Measurements from ENCODE around the genes CD2AP, C6orf141, CRISP3 and DEFB112.

DNA sequence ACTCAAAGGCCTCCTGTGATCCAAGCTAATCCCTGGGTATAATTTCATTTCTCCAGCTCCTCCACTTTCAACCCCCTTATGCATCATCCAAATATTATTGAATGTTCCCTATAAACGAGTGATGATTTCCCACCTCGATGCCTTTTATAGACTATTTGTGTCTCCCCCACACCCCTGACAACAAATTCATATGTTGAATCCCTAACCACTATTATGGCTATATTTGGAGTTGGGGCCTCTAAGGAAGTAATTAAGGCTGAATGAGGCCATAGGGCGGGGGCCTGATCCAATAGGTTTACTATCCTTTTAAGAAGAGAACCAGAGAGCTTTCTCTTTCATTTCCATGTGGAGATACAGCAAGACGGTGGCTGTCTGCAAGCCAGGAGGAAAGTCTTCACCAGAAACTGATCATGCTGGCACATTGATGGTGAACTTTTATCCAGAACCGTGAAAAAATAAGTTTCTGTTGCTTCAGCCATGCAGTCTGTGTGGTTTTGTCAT is 38.8 kb upstream of the CLIC5 start:
- PRO-cap = no peak

GRCh38 chr6:46399672-46400711 is 91.3 kb downstream of the RCAN2 start:
- PRO-cap = no peak

- PRO-cap = no peak
These were observed 53.5 kb downstream of the RCAN2 start for GRCh38 chr6:46437637-46438241.

GRCh38 chr6:46492184-46492478 is 882 bp upstream of the RCAN2 start:
- PRO-cap = no peak

DNA sequence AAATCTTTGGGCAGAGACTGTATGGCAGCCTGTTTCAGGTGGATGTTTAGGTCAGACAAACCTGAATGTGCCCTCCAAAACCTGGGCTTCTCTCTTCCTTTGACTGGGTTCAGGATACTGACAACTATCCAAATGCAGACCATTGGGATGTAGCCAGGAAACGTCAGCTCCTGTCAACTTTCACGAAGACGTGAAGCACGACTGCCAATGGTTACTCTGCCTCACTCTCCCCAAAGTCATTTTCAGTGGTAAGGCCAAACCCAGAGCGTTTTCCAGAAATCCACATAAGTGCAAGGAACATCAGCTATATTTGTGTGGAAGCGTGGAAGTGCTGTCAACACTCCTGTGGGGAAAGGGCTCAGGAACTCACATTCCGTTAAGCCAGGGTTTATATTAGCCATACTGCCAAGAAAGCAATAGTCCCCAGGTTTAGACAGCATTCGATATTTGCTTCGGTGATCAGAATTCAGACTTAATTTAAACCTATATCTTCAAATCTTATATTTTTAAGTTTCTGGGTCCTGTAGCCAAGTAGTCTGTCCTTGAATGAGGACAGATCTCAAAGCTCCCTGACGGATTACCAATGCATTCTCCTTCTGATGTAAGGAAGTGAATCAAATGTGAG is 20.2 kb upstream of the RCAN2 start:
- PRO-cap = no peak

DNA sequence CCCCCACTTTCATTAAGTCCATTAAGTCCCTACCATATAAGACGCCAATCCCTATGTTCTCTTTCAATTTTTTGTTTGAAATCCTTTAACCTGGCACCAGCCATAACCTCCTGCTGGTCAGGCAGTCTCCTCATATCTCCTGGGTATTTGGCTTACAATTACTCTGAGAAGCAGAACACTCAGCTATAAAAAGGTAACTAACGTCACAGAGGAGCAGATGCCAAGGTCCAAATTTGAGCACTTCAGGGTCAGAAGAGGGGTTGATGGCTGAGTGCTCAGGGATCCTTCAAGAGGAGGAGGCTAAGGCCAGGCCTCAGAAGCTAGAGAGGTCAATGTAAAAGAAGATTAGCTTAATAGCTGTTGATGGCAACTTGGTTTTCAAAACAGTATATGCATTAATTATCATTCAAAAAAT is 22.3 kb upstream of the RCAN2 start:
- PRO-cap = no peak

DNA sequence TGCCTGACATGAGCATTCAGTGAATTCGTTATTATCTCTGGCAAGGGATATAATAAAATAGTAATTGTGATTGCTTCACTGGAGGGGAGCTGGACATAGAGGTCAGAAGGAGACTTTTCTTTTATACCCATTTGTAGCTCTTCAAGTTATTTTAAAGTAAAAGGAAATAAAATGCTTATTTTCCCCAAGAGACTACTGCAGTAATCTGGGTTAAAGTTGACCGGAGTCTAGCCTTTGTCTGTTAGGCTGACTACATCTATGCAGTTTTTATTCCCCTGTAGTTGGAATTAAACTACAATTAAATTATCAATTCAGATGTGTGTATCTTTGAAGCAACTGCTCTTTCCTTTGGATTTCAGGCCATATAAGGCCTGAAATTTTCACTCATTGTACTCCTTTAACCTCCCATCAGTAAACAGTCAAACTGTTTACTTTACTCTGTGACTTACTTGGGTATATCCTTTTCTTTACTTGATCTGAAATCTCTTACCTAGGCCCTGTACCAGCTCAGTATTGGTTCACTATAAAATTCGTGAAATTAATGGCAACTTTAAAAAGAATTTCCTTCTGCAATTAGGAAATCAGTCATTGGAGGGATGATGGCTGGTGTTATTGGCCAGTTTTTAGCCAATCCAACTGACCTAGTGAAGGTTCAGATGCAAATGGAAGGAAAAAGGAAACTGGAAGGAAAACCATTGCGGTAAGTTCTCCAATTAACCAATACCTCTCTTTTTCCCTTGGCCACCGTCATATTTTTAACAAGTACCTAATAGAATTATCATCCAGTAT is 9.2 kb downstream of the SLC25A27 start:
- PRO-cap = no peak

DNA sequence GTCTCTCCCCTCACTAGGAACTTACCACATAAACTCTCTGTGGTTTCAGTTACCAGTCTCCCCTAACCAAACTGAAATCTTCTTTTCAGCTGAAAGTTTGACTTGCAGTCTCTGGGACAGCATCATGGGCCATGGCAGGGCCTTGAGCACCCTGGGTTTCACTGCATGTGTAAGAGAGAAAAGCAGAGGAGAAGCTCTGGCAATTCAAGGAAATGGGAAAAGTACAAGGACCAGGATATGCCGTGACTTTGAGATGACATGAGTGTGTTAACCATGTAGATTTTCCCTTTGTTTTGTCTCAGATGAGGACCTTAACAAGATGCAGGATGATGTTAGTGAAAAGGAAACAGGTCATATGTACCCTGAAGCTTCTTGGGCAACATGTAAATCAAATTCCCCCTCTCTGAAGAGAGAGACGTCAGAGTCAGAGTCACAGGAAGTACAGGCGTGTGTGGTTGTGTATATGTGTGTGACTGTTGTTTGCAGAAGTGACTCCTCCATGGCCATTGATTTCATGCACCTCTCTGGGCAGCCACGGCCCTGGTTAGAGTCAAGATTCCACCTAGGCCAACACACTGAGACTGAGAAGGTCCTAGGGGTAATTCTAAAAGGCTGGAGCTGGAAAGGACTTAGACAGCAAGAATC is 106.2 kb downstream of the TNFRSF21 start:
- PRO-cap = no peak

GRCh38 chr6:47242006-47243047 is 67.4 kb downstream of the TNFRSF21 start:
- PRO-cap = no peak

GRCh38 chr6:47477324-47477857 is at the start of gene CD2AP:
Gene CD2AP, plus strand, starts transcription at chr6:47477789.
- PRO-cap = bidirectional peak, plus-strand start at chr6:47477810, minus-strand start at chr6:47477593

DNA sequence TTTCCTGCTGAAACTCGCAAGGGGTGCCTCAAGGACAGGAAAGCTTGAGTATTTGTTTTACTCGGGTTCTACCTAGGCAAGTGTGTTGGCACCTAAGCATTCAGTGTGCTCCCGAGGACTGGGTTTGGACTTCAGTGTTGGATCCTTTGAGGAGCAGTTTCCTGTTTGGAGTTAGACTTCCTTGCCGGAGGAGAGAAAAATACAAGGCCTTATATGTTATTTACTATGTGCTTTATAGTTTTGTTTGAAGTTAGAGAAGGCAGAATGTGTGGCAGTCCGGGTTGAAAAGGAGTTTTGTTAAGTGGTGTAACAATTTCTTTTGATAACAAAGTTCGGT is 1.1 kb downstream of the CD2AP start:
- PRO-cap = no peak

GRCh38 chr6:47741734-47742319 is 40.0 kb upstream of the OPN5 start:
- PRO-cap = no peak

DNA sequence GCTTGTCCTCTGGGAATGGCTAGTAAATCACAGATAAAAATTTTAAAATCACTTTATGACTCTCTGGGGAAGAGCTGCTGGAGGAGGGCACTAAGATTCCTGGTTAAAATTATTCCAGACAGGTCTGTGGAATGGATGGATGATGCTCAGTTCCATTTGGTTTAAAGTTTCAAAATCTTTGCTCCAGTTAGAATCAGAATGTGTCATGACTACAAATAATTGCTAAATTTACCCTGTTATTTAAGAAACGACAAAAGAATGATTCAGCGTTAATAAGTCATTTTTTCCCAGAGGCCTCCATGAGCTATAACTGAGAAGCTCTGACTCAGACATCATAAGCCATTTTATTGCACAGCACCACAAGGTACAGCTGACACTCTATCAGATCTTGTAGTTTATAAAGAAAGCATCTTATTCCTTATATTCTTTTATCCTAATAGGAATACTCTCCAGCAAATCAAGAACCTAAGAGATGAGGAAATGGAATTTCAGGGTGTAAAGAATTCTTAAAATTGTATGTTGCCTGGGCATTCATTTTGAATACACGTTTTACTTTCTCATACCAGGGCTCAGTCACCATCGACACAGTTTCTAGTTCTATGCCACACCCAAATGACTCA is 636.1 kb downstream of the MMUT start:
- PRO-cap = no peak

DNA sequence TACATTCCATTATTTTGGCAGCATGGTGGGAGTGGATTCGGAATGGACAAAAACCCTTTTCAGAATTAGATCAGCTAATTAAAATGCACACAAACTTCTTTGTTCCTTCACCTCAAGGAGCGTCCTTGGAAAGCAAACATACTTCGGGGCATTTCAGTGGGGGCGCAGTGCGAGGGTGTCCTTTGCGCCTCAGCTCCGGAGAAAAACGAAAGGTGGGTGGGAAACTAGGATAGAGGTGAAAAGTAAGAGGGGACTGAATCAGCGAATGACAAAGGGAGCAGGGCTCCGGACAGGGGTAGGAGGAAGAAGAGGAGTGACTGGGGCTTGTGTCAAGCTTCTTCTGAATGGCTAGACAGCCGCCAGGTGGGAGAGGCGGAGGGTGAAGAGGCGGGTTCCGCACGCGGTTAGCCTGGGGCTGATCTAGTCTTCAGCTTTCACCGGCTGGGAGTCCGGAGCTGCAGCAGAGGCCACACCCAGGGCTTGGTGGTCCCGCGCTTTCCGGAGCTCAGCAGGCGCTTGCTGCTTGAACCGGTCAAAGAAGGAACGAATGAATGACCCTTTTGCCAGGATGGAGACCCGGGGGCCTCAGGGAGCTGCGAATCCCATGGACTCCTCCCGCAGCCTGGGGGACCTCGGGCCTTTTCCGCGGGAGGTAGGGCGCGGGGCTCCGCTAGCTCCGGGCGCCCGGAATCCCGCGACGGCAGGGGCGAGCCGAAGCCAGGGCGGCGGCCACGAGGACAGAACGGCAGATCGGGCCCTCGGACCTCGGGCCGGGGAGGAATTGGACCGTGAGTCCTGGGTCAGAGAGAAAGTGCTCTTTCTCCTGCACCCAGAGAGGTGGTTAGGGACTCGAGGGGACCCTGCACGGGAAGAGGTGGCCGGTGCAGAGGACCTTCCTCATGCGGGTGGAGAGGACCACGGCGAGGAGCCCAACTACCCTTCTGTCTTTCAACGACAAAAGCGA is at the start of gene C6orf141:
TSS of gene C6orf141 (plus strand) at position 423 of the 964 bp plus-strand sequence.
- PRO-cap = no peak

DNA sequence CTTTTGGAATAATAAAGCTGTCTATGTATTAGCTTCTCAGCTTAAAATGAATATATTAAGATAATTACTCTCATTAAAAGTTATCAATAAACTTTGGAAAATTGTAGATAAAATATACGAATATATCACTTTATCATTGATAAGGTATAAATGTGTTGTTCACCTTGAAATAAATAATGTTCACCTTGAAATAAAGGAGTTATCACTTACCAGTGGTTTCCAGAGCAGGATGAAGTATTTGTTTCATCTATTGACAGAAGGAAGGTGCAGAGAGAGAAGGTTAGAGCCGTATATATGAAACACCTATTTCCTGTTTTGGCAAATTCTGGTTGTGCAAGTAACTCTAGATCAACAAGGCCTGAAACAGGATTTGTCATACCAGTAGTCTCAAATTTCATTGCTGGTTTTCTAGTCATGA is at the start of gene CRISP3:
TSS of gene CRISP3 (minus strand) at position 268 of the 418 bp plus-strand sequence.
- PRO-cap = no peak

- PRO-cap = no peak
These were observed at the start of gene DEFB112 for GRCh38 chr6:50049832-50050313. Gene DEFB112, minus strand, starts transcription at chr6:50049929.

DNA sequence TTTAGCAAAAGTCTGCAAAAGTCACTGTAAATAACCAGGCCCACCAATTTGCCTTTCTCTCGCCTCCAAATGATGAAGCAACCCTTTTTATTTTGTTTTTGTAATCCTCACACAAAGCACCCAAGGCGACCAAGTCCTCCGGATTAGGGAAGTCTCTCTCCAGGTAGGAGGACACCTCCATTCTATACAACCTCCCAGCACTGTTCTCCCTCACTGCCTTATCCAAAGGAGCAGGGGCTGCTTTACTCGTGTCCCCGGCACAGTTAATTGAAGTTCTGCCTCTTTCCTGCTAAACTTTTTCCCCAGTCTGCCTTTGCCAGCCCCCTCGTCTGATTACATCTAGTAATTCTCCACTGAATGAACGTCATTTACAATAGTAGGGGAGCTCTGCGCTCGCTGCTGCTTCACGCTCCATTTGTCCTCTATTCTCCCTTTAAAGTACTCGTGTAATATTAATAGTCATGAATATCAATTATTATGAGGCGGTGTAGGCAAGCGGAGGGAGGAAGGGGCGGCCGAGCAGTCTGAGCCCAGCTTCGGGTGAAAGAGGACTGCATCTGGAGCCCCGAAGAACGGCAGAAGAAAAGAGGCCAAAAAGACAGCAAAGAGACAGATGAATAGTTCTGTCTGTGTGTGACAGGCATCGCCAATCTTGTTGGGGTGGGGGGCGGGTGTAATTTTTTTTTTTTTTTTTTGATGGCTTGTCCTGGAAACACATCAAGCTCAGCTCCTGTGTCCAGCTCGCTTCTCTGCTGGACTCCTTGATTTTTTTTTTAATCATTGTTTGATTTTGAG is 2.8 kb downstream of the TFAP2B start:
- PRO-cap = no peak

- PRO-cap = no peak
These were observed 64.7 kb downstream of the TRAM2 start for GRCh38 chr6:52511959-52512696.

DNA sequence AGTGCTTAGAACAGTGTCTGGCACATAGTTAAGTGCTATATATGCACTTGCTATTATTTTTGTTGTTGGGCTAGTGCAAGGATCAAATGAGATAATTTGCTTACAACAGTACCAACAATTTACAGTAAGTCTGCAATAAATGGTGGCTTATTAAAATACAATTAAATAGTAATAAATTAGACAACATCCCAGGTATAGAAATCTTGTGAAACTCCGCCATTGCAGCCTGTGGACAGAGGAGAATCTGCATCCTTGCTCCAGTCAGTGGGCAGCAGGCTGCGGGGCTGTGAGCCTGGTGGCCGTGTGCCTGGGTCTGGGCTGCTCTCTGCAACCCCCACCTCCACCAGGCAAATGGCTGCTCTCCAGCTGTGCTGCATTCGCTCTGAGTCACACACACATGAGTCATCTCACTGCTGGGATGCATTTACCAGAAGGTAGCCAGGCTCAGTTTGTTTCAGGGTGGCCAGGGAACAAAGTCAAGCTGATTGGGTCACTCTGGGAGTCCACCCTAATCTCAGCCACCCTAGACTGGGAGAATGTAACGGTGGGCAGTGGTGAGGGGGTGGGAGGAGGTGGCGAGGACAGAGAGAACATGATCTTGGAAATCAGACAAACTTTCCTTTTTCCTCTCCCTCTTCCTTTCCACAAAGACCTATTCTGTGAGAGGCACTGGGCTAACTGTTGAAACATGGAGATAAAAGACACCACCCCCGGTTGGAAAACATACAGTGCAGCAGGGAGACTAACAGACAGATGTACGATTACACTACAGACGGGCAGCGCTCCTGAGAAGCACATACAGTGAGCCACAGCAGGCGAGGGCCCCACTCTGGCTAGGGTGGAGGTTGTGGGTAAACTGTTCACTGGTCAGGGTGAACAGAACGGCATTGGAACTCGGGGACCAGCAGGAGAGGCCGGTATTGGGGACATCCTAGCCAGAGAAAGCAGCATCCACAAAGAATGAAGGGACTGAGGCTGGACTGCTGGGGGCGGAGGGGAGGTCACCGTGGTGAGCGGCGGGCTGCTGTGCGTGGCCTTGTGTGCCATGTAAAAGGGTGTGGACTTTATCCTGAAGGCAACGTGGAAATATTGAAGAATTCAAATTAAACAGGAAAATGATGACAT is 59.2 kb downstream of the TRAM2 start:
- PRO-cap = bidirectional peak, plus-strand start at position 446 of the sequence, minus-strand start at position 328 of the sequence

GRCh38 chr6:52588919-52589560 is 12.2 kb upstream of the TRAM2 start:
- PRO-cap = no peak